GM12892 (cell line): ENCODE measurements around a stretch of chr3.

GRCh38 chr3:185732473-185733423 is 92.1 kb downstream of the IGF2BP2 start:
- RRBS = no CpG with 5 or more reads among the region's 3 CpGs

- RRBS = no CpG with 5 or more reads among the region's 2 CpGs
These were observed 2.5 kb downstream of the TRA2B start for GRCh38 chr3:185935256-185935811.

- RRBS = no CpG with 5 or more reads among the region's 10 CpGs
These were observed 36.0 kb upstream of the TRA2B start for GRCh38 chr3:185973840-185974212.

DNA sequence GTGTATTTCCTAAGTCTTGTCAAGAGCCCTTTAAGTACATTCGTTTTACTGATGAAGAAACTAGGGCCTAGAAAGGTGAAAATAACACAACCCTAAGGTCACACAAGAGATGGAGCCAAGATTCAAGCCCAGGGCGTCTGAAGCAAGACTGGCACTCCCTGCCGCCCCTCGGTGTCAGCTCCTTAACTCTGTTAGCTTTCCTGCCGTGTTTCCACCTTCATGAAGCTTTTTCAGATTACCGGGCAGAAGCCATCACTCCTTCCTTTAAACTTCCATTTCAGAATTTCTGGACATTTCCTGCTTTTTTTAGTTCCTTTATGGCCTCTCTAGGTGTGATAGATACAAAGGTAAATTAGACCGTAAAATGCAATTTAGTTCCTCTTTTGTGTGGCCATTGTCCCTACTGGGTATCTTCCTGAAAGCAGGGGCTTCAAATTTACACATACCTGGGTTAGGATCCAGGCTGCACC is 595 bp upstream of the TBCCD1 start:
- RRBS = no CpG with 5 or more reads among the region's 7 CpGs

- RRBS = no CpG with 5 or more reads among the region's 2 CpGs
These were observed 14.3 kb downstream of the DNAJB11 start for GRCh38 chr3:186584799-186585324.

DNA sequence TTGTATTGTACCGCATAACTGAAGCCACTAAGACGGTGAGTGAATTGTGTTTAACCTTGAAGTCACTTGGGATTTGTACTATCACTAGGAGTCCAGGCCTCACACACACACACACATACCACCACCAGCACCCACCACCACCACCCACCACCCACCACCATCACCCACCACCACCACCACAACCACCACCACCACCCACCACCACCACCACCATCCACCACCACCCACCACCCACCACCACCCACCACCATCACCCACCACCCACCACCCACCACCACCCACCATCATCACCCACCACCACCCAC is 496 bp downstream of the KNG1 start:
- RRBS = no CpG with 5 or more reads among the region's 2 CpGs

- RRBS = no CpG with 5 or more reads among the region's 2 CpGs
These were observed 15.3 kb downstream of the KNG1 start for GRCh38 chr3:186732446-186732799.

DNA sequence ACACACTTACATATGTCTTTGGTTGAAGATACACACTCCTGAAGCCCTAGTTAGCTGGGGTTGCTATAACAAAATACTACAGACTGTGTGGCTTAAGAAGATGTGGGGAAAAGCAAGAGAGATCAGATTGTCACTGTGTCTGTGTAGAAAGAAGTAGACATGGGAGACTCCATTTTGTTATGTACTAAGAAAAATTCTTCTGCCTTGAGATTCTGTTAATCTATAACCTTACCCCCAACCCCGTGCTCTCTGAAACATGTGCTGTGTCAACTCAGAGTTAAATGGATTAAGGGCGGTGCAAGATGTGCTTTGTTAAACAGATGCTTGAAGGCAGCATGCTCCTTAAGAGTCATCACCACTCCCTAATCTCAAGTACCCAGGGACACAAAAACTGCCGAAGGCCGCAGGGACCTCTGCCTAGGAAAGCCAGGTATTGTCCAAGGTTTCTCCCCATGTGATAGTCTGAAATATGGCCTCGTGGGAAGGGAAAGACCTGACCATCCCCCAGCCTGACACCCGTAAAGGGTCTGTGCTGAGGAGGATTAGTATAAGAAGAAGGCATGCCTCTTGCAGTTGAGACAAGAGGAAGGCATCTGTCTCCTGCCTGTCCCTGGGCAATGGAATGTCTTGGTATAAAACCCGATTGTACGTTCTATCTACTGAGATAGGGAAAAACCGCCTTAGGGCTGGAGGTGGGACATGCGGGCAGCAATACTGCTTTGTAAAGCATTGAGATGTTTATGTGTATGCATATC is 37.0 kb upstream of the ST6GAL1 start:
- RRBS = no CpG with 5 or more reads among the region's 10 CpGs

GRCh38 chr3:186901166-186901696 is 29.1 kb upstream of the ST6GAL1 start:
- RRBS = no CpG with 5 or more reads among the region's 1 CpG

DNA sequence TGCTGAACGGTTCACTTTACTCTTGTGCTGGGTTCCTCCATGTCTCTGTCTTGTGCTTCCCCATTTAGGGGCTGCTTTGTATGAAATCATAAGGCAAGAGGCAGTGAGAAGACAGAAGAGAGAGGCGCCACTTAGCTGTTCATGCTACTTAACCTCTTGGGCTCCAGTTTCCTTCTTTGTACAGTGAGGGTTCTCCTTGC is 3.5 kb downstream of the ST6GAL1 start:
- RRBS = no CpG with 5 or more reads among the region's 2 CpGs

DNA sequence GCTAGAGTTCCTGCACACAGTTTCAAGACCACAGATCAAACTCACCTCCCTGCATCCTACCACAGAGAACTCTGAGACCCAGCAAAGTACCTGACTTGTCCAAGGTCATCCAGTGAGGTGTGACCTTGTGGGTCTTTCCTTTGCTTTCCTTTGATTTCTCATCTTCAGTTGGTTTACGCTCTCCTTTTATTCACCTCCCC is 45.6 kb downstream of the ST6GAL1 start:
- RRBS = no CpG with 5 or more reads among the region's 1 CpG

DNA sequence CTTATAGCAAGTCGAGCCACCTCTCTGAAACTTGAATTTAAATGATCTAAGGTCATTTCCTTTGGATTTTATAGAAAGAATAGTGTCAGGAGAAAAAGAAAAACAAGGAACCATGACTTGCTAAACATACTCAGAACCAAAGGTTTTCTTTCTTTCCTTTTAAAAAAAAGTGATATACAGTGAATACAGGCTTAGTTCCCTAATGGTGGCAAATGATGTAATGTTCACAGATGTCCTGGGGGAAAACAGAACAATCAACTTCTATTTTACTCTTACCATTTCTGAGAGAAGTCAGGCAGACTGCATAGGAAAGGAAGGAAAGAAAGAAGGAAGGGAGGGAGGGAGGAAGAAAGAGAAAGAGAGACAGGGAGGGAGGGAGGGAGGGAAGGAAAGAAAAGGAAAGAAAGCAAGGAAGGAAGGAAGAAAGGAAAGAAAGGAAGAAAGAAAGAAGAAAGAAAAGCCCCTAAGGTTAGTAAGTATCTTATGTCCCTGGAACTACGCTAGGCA is 56.5 kb downstream of the ST6GAL1 start:
- RRBS = no CpG with 5 or more reads among the region's 2 CpGs

DNA sequence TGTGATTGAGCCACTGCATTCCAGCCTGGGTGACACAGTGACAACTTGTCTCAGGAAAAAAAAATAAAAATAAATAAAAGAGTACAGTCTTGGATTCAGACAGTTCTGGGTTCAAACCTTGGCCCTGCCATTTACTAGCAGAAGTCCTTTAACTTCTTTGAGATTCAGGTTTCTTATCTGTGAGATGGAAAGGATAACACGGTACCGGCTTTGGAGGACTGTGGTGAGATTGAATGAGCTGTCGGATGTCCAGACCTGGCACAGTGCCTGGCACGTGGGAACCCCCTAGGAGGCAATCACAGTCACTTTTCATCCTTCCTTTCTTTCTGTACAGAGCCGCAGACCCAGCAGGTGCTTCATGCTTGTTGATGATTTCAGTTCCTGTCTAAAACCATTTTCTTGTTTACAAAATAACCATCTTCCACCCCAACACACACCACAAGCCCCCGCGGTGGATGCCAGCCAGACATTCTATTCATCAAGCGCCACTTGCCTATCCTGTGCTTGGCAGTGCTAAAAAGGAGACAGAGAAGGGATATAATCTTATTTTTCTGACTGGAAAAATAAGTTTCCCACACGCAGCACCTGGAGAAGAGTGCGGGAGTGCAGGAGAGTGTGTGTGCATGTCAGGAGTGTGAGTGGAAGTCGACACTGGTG is 85.6 kb downstream of the ST6GAL1 start:
- RRBS = no CpG with 5 or more reads among the region's 11 CpGs

DNA sequence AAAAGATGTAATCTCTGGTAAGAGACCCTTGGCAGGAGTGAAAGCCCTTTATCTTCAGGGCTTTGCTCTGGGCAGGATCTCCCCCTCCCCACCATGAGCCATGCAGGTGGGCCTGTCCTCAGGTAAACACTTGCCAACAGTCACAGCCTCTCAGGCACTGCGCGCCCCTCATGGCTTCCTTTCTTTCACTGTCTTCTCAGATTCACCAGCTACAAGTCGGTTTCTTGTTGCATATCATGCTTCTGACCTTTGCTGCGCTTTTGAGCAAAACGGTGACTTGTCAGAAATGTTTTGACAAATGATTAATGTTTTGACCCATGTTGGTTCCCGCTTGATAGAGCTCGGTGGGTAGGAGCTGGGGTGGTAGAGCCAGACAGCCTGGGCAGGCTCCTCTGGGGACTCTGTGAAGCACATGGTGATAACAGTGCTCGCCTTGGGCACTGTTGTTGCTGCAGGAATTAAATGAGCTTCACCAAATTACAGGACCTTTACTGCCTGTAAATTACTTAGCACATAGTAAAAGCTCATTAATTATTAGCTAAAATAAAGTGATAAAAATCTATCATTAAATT is 95.7 kb downstream of the ST6GAL1 start:
- RRBS = no CpG with 5 or more reads among the region's 8 CpGs

GRCh38 chr3:187042685-187043292 is 96.5 kb downstream of the RPL39L start:
- RRBS = no CpG with 5 or more reads among the region's 7 CpGs

- RRBS = no CpG with 5 or more reads among the region's 7 CpGs
These were observed 38.3 kb downstream of the RPL39L start for GRCh38 chr3:187100892-187101557.

DNA sequence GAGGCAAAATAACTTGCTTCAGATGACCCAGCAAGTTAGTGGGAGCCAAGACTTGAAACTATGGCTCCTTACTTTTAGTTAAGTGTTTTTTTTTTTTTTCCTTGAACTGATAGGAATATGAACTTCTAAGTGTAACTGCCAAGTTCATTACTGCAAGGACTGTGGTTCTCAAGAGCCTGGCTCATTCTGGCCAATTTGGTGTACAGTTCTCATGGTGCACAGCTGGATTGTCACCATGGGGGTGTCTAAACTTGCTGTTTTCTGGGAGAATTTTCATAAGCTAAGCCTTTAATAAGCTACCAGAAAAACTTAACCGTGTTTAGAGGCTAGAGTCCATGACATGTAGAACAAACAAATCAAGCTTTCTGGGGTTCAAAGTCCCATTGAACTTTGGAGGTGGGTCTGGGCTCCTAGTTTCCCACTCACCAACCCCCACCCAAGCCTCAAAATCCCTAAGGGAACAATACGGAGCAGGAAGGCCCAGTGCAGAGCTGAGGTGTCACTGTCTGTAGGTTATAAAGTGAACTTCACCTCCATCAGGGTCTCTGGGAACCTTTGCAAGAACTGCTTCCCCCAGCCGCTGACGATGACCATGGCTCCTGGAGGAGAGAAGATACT is 25.4 kb downstream of the RTP1 start:
- RRBS = no CpG with 5 or more reads among the region's 4 CpGs

DNA sequence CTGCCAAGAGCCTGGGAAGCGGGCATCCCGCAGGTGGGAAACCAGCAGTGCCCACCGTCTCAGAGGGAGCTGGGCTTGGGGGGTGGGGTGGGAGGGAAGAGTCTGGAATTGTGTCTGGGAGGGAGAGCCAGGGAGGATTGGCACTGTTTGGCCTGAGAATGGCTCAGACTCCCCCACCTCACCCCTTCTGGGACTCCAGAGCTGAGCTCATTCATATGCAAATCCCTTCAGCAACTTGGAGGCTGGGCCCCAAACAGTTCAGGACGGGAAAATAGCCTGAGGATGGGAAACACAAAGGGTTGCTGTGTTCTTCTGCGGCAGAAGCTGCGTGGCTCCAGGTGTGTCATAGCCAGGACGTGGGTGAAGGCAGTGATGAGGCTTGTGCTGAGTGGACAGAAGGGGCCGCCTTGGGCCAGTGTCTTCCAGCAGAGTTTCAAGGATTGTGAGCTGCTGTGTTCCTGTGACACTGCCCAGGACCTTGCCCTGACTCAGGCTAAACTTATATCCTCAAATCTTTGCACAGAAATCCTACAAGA is 16.6 kb downstream of the MASP1 start:
- RRBS = no CpG with 5 or more reads among the region's 8 CpGs

DNA sequence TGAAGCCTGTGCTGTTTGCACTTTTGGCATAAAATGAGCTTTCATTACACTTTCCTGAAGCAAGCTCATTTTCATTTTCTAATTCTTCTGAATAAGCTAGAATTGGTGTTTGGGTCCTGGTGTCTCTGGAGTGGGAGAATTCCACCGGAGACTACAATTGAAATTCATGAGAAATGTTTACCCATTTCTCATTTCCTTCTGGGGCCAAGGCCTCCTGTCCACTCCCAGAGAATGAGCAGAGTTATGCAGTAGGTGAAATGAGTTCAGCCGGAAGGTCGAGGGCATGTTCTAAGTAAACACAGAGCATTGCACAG is 14.9 kb downstream of the MASP1 start:
- RRBS = no CpG with 5 or more reads among the region's 3 CpGs

DNA sequence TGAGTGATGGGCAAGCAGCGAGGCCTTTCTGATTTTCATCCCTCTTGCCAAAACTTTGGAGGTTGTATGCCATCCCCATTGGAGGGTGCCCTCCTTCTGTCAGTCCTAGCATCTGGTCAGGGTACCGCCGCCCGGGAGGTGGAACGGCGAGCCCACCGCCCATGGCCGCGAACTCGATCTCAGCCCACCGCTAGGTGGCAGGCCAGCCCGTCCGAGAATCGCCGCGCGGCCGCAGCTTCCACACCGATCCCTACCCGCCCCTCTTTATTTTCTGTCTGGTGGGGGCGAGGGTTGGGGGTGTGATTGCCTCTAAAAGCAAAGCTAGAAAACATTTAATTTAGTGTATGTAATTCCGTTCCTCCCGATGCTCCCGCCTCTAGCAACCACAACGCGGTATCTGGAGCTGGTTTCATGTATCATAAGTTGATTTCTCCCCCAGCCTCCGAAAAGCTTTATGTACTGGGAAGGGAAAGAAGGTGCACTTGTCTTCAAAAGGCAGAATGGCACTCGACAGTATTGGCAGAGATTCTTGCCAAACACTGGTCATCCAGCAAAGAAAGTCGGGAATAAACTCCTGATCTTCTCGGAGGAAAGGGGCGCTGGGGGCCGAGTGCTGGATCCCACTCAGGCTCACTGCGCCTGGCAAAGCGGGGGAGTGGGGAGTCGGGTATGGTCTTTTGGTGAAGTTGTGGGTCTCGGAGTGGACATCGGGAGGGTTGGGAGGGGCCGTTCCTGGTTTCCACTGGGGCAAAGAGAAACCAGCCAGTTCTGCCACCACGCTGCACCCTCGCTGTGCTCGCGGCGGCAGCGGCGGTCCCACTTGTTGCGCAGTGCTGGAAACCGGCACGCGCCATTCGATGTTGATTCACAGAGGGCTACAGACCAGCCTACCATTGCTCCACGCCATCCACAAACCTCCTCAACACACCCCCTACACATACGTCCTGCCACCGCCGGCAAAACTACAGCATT is 4.1 kb downstream of the BCL6 start:
- RRBS = no CpG with 5 or more reads among the region's 54 CpGs